Mononuclear cell (primary cell): Measurements from ENCODE around the gene PKDCC.

- RRBS, result no CpG with 5 or more reads among the region's 5 CpGs
These were observed 45.4 kb upstream of the MAP4K3 start for GRCh38 chr2:39482434-39482851.

DNA sequence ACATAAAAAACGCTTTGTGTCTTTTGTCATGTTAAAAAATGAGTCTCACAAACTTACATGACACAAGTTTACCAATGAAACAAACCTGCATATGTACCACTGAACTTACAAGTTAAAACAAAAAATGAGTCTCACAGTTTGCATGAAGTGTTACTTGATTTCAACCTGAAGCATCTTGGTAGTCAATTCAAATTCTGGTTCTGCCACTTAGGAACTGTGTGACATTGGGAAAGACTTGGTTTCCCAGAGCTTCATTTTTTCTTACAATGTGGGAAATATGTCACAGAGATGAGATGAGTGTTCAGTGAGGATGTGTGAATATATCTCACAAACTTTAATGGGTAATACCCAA, 131.9 kb upstream of the THUMPD2 start:
- RRBS, result no CpG with 5 or more reads among the region's 1 CpG

- RRBS, result no CpG with 5 or more reads among the region's 2 CpGs
These were observed 165.3 kb upstream of the THUMPD2 start for GRCh38 chr2:39944314-39944710.

DNA sequence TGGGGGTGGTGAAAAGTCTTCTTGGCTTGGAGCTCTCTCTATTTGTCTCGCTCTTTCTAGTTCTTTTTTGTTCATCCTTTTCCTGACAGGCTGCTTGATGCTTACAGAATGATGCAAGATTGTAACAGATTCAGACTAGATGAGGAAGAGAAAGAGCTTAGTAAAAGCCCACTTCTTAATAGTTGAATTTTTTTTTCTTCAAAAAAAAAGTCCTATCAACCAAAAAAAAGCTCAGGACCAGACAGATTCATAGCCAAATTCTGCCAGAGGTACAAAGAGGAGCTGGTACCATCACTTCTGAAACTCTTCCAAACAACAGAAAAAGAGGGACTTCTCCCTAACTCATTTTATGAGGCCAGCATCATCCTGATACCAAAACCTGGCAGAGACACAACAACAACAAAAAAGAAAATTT, 231.2 kb downstream of the SLC8A1 start:
- RRBS, result no CpG with 5 or more reads among the region's 1 CpG

DNA sequence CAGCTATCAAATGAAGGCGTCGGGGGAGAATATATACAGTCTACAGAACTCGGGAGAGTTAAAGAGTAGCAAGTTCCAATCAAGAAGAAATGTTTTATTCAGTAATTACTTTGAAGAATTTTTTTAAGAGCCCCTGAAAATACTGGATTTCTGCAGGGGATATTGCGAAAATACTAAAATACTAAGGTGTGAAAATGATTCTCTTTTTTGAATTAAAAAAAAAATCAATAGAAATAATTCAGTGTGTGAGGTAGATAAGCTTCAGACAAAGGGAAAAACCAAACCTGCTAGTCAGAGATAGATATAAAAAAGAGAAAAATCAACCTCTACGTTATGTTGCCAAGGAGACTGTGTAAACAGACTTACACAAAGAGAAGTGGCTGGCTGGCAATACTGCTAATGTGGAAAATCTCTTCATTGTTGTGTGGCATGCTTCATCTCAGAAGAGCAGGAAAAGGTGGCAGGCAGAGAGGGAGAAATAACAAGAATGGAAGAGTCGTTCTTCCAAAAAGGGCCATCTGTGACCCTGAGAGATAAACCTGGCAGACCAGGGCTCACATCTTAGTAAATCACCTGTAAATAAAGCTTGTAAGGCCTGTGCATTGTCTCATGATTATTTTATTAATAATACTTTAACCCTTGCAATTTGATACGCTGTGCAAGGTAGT, 200.8 kb downstream of the SLC8A1 start:
- RRBS, result no CpG with 5 or more reads among the region's 7 CpGs

DNA sequence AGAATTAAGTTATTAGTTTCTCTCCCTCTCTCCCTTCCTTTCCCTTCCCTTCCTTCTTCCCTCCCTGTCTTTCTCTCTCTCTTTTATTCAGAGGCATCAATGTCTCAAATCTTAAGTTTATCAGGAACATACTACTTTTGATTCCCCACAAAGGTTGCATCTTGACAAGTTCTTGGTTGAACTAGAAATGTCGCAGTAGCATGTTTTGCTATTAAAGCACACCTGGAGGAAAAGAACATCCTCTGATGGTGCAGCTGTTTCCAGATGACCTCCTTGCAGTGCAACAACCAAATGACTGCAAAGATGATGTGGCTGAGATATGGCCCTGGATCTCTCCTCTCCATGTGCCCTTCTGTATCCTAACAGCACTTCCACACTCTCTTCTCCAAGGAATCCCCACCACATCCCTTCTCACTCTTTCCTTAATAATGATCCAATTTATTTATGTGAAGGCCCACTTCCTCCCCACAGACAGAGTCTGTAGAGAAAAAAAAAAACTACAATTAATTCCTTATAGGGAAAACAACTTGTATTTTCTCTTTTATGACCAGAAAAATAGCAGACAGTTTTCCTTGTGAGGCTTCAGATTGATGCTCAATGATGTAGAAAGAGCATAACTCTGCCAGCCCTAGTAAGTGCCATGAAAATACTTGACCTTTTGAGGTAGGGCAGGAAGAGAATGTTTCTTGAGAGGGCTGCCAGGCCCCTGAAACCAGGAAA, 127.1 kb downstream of the SLC8A1 start:
- RRBS, result no CpG with 5 or more reads among the region's 1 CpG

DNA sequence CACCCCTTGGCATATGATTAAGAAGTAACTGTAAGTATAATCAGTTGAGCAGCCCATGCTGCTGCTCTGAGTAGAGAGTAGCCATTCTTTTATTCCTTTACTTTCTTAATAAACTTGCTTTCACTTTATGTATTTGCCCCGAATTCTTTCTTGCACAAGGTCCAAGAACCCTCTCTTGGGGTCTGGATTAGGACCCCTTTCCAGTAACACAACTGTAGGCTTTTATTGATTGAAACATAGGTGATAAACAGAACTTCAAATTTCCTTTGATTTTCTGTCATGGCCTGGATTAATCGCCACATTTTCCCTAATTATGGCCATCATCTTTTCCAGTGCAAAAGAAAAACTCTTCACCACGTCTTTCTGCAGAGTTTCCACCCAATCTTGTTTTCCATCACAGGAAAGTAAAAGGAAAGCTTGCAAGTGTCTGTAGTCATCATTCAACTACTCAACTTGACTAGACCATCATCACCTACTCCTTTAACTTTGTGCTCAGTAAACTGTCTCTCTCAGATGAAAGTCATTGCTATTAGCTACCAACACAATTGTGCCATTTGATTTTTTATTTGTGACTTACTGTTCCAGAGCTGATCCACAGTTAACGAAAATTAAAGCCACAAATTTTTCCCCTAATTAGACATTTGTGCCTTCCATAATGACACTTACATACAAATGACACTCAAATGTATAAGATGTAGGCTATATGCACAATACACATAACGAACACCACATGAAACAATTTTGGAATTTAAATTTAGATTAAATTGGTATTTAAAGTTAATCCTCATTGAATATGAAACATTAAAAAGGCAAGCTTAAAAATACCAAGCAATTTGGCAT, 49.3 kb downstream of the SLC8A1 start:
- RRBS, result no CpG with 5 or more reads among the region's 5 CpGs

DNA sequence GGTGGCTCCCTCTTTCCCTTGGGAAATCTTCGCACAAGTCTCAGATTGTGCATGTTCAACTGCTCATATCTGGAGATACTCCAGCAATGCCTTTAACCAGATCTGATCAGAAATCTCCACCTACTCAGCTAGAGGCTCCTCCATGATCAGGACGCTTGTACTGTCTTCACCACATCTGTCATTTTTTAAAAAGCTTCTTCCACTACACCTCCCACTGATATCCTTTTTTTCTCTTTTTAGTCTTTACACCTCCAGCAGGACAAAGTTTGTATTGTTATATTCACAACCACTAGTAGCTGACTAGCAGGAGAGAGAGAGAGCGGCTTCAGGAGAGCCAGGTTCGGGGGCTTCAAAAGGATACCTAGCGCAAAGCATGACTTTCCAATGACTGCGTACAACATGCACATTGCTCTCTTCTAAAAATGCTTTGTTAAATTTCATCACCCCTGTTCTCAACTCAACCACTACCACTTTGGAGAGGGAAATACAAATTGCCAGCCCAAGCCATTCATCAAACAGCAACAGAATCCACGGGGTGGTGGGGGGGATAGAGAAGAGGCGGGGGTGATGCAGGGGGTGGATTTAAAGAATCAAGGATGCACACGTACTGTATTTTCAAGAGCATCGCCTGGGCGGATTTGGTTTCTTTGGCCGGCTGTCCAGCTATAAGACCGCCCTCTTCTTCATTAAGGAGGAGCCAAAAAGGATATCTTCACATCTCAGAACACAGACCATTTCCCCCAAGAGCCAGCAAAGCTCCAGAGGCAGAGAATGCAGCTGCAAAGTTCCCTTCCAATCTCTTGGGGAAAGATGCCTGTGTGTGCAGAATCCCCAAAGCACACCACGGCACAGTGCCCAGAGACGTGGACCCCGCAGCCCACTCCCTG, 1.2 kb downstream of the SLC8A1 start:
- RRBS, result no CpG with 5 or more reads among the region's 16 CpGs

DNA sequence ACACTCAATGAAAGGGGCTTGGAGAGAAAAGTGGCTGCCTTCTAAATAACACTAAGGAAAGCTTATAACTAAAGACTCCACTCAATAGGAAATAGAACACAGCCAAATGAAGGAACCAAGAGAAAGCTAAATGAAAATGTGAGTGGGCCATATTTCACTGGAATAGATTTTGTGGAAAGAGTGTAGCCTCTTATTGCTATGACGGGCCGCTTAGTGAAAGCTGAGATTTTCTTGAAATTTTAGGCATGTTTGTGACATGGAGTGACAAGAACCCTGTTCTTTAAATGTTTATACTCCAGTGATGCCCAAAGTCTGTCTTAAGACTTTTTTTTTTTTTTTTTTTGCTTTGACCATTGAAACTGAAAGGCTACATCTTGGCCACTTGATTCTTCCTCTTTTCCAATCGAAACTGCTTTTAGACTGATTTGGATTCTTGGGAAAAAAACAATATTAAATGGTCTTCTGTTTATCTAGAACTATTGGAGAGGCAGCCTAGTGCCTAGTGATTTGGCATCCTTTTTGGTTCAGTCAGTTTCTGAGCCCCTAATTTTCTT, 2.3 kb upstream of the SLC8A1 start:
- RRBS, result no CpG with 5 or more reads among the region's 3 CpGs

DNA sequence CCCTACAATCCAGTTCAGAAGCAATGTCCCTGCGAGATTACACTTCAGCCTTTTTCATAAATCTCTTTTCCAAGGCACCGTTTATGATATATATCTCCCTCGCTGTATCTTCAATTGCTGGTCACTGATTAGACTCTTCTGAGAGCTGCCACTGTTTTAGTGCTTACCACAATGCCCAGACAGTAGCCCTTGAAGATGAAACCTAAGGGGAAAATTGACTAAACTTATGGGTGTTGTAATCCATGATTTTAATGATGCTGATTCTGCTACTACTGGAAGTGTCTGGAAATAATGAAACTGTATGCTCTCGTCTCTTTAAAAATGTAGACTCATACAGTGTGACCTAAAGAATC, 5.4 kb upstream of the SLC8A1 start:
- RRBS, result no CpG with 5 or more reads among the region's 4 CpGs

- RRBS, result no CpG with 5 or more reads among the region's 2 CpGs
These were observed 61.2 kb upstream of the SLC8A1 start for GRCh38 chr2:40513036-40513472.

DNA sequence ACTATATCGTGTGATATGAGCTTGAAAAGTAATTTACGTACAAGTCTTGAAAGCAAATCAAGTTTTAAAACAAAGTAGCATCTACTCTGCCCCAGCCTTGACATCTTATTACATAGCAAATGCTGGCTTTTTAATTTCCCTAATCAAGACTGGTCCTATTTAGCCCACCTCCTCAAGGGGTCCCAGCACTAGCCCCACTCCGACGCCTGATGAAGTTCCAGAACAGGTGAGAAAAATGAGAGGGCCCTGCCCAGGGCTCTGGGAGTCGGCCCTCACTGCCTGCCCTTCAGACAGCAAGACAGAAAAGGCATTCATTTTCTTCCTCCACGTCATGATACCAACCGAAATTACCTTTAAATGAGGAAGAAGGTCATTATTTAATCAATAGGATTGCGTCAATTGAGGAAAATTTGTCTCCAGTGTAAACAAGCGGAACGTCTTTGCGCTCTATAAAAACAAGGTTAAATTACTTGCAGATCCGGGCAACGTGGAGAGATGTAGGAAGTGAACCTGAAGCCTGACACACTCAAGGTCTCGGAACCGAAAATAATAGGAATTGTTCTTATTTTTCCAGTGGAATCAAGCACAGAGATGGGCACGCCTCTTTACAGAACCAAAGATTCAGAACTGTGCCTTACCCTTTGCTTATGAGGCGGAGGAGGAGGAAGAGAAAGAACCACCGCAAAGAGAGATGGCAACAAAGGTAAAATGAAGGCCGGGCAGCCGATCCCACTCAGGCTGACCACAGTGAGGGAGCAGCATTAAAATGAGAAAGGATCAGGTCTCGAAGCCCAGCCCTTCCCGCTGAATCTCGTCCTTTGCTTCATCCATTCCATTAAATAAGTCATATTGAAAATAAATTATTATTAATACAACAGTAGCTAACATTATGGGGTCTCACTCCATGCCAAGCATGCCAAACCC, 170.5 kb upstream of the PKDCC start:
- RRBS, result no CpG with 5 or more reads among the region's 23 CpGs

DNA sequence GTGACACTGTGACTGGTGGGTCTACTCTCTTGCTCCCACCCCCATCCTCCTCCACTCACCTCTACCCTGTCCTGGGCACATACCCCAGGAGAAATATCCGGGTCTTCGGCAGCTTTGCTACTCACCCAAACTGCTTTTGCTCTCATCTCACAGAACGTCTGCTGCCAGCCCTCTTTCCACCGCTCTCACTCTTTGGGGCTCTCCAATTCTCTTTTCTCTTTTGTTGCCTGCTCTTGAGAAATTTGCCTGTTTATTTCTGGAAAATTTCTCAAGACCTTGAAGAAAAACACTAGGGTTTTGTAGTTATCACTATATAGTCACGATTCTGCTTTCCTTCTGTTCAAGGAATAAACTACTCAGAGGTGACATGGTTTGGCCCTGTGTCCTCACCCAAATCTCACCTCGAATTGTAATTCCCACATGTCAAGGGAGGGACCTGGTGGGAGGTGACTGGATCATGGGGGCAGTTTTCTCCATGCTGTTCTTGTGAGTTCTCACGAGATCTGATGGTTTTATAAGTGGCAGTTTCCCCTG, 133.7 kb upstream of the PKDCC start:
- RRBS, result no CpG with 5 or more reads among the region's 7 CpGs

DNA sequence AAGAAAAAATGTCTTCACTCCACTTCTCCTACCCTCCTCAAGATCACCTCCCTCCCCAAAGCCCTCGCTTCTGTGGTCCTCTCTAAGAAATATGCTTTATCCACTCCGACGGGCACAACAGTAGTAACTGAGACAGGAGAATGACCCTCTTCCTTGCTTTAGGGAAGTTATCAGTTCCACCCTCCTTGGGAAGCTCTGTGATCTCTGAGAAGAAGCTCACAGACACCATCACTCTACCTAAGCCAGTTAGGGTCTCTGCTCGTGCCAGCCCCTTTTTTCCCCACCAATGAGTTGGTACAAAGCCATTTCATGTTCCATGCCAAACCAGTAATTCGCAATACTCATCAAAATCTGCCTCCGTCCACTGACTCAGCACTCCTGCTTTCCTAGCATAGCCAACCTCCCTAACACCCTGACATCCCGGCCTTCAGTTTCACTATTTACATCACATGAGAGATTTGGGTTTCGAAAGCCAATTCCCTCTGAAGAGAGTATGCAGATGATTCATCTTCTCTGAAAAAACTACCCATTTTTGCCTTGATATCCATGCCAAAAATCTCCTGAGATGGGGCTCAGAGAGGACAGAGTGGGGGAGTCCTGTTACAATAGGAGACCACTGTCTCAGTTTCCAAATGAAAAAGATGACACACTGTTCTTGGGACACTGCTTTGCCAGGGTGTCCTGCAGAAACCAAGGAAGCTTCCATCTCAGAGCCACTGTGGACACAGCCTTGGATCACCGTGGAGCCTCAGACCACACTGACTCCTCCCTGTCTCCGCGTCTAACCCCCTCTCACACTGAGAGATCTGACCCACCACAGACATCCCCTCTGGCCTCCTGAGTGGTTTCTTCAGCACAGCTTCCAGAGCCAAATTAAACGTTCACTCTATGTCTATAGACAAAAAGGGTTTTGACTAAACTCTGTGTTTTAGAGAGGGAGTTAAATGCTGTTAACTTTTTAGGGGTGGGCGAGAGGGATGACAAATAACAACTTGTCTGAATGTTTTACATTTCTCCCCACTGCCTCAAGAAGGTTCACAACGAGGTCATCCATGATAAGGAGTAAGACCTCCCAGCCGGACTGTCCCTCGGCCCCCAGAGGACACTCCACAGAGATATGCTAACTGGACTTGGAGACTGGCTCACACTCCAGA, 113.7 kb upstream of the PKDCC start:
- RRBS, result no CpG with 5 or more reads among the region's 16 CpGs

GRCh38 chr2:41938026-41938930, 109.5 kb upstream of the PKDCC start:
- RRBS, result no CpG with 5 or more reads among the region's 10 CpGs

DNA sequence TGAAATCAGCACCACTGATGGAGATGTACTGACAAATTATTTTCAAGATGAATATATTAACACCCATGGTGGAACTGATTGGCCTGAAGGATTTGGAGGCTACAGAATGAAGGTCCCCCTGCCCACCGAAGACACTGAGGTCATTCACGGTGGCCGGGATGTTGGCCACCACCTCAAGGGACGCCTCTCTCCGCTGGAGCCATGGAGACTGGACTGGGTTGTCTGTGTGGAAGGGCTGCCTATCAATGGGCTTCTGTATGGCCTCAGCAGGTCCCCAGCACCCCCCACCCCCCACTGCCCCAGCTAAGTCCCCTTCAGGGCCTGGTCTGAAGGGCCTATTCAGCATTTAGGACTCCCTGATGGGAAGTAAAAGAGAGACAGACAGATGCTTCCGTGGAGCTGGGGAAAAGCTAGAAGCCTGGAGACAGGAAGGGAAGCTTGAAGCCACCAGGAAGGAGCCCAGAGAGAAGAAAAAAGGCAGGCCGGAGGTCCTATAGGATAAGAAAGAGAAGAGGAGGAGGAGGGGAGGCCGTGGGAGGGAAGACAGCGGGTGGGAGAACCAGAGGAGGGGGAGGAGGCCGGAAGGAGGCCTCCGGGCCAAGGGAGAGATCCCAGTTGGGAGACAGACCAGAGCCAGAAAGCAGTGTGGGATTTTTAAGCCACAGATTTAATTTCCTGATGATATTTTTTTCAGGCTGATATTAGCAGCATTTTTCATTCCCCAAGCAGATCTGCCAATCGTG, 107.2 kb upstream of the PKDCC start:
- RRBS, result 89% methylated on average over 1 of the region's 12 CpGs

GRCh38 chr2:42047454-42047967, 310 bp upstream of the PKDCC start:
- RRBS, result 2% methylated on average over 19 of the region's 68 CpGs

- RRBS, result 2% methylated on average over 20 of the region's 47 CpGs
These were observed at the start of gene PKDCC for GRCh38 chr2:42047968-42048300. TSS of gene PKDCC (plus strand) at chr2:42048021.

DNA sequence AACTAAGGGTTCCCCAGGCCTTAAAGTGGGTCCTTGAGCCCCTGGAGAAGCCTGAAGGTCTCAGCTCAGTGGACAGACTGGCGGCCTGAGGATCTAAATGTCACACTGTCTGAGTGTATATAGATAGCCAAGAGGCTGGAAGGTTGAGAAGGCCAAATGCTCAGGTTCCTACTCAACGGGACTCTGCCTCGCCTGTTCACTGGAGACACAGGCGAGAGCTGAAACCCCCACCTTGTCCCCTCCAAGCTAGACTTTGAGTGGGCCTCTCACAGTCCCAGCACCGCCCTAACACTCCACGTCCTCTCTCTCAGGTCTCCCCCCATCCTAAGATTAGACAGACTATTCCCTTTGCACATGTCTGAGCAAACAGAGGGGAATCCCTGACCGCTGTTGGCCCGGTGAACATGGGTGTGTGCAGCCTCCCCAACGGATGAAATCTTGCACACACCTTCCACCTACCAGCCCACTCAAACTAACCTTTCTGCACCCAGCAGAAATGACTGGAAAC, 1.7 kb downstream of the PKDCC start:
- RRBS, result no CpG with 5 or more reads among the region's 9 CpGs

DNA sequence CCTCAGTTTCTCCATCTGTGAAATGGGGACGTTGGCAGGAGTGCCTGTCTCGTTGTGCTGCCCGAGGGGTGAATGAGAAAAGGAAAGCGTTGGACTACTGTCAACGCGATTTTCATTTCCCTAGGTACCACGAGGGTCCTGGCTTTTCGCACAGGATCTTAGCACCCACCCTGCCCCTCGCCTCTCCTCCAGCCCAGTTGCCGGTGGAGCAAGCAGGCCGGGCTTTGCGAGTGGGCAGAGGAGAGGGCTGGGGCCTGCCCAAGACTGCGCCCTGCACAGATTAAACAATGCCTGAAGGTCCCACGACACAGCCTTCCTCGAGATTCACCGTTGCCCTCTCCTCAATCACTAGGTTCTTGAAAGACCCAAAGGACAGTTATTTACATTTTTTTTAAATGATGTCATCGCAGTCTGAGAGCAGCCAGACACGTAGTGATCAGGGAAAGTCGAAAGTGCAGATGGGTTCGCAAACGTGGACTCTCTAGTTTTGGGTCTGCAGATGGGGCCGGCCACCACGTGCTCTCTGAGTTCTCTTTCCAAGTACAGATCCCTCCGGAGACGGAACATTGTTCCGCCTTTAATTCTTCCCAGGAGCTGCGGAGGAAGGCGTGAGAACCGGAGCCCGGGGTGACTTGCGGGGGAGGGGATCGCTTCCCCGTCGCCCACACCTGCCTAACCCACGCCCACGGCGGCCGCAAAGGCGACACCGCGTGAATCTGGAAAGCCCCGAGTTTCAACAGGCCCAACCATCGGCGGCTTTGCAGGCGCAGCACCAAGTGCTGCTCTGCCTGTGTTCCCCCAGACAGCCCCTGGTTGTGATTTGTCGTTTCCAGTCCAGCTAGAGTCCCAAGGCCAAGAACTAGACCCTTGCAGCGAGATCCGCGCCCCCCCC, 54.2 kb downstream of the PKDCC start:
- RRBS, result 2% methylated on average over 8 of the region's 49 CpGs